Liver (tissue), 9 donors: ENCODE data around the genes MEIKIN, ACSL6 and SLC22A5.

DNA sequence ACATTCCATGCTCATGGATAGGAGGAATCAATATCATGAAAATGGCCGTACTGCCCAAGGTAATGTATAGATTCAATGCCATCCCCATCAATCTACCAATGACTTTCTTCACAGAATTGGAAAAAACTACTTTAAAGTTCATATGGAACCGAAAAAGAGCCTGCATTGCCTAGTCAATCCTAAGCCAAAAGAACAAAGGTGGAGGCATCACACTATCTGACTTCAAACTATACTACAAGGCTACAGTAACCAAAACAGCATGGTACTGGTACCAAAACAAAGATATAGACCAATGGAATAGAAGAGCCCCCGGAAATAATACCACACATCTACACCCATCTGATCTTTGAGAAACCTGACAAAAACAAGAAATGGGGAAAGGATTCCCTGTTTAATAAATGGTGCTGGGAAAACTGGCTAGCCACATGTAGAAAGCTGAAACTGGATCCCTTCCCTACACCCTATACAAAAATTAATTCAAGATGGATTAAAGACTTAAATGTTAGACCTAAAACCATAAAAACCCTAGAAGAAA lies 84.7 kb downstream of the CDC42SE2 start:
- PRO-cap, 5 experiments, result no peak in any of the 5 experiments
- RAMPAGE, long total RNA, 2 experiments, result no peak in any of the 2 experiments
- RRBS, result no CpG with 5 or more reads among the region's 3 CpGs

- PRO-cap, 5 experiments, result no peak in any of the 5 experiments
- RAMPAGE, long total RNA, 2 experiments, result no peak in any of the 2 experiments
- RRBS, result no CpG with 5 or more reads among the region's 6 CpGs
Measured at GRCh38 chr5:131361197-131361611, 97.4 kb downstream of the CDC42SE2 start.

DNA sequence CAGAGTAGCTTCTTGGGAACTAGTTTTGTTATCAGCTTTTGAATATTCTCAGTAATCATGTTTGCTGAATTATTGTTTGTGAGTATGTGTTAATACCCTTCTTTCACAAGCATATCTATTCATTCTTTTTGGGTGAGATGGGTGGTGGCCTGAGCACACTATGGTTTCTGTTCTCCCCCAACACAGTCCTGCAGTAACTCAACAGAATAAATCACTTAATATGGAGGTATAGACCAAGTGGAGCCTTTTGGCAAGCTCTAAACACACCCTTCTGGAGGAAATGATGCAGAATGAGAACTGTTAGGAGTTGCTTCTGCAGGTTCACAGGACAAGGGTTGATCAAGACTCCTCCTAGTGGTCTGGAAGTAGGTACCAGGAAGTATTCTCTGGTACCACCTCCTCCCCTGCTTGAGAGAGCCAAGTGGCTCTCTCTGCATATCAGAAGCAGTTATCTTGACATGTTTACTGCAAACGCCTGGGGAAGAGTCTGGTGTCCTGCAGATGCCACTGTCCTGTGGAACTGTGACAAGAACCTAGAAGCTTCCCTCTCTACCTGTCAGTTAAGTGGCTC lies 118.4 kb downstream of the CDC42SE2 start:
- PRO-cap, 5 experiments, result no peak in any of the 5 experiments
- RAMPAGE, long total RNA, 2 experiments, result no peak in any of the 2 experiments
- RRBS, result no CpG with 5 or more reads among the region's 1 CpG

- PRO-cap, 5 experiments, result peak in 1 of 5 experiments; most common plus-strand start chr5:131387025 (in 1); most common minus-strand start chr5:131386924 (in 1)
- RAMPAGE, long total RNA, 2 experiments, result no peak in any of the 2 experiments
- RRBS, result no CpG with 5 or more reads among the region's 5 CpGs
Measured at GRCh38 chr5:131386619-131387076, 122.8 kb downstream of the CDC42SE2 start.

GRCh38 chr5:131394174-131394815 lies 130.4 kb downstream of the CDC42SE2 start:
- PRO-cap, 5 experiments, result peak in 2 of 5 experiments; most common plus-strand start chr5:131394387 (in 2); most common minus-strand start chr5:131394282 (in 2)
- RAMPAGE, long total RNA, 2 experiments, result no peak in any of the 2 experiments
- RRBS, result no CpG with 5 or more reads among the region's 3 CpGs

- PRO-cap, 5 experiments, result no peak in any of the 5 experiments
- RAMPAGE, long total RNA, 2 experiments, result no peak in any of the 2 experiments
- RRBS, result no CpG with 5 or more reads among the region's 4 CpGs
Measured at GRCh38 chr5:131435978-131436576, 172.2 kb downstream of the CDC42SE2 start.

DNA sequence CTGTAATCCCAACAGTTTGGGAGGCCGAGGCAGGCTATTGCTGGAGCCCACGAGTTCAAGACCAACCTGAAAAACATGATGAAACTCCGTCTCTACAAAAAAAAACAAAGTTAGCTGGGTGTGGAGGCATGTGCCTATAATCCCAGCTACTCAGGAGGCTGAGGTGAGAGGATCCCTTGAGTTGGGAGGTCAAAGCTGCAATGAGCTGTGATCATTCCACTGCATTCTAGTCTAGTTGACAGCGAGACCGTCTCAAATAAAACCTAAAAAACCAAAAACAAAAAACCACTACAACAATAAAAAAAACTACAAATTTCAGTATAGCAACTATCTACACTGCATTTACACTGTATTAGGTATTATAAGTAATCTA lies 97.2 kb downstream of the RAPGEF6 start:
- PRO-cap, 5 experiments, result no peak in any of the 5 experiments
- RAMPAGE, long total RNA, 2 experiments, result no peak in any of the 2 experiments
- RRBS, result no CpG with 5 or more reads among the region's 5 CpGs

GRCh38 chr5:131660852-131661795 lies 26.1 kb upstream of the RAPGEF6 start:
- PRO-cap, 5 experiments, result no peak in any of the 5 experiments
- RAMPAGE, long total RNA, 2 experiments, result no peak in any of the 2 experiments
- RRBS, result no CpG with 5 or more reads among the region's 9 CpGs

- PRO-cap, 5 experiments, result no peak in any of the 5 experiments
- RAMPAGE, long total RNA, 2 experiments, result no peak in any of the 2 experiments
- RRBS, result no CpG with 5 or more reads among the region's 1 CpG
Measured at GRCh38 chr5:131747658-131748080, 49.1 kb downstream of the FNIP1 start.

GRCh38 chr5:131945474-131945969 lies at the start of gene MEIKIN:
MEIKIN (minus strand) TSS chr5:131945663.
- PRO-cap, 5 experiments, result no peak in any of the 5 experiments
- RAMPAGE, long total RNA, 2 experiments, result no peak in any of the 2 experiments
- RRBS, result no CpG with 5 or more reads among the region's 29 CpGs

GRCh38 chr5:132011431-132012541 lies at the start of gene ACSL6:
ACSL6 (minus strand) TSS chr5:132011658.
- PRO-cap, 5 experiments, result peak in 1 of 5 experiments; most common plus-strand start chr5:132011722 (in 1)
- RAMPAGE, long total RNA, 2 experiments, result no peak in any of the 2 experiments
- RRBS, result 2% methylated on average over 40 of the region's 85 CpGs

GRCh38 chr5:132053942-132054648 lies 6.4 kb upstream of the IL3 start:
- PRO-cap, 5 experiments, result no peak in any of the 5 experiments
- RAMPAGE, long total RNA, 2 experiments, result no peak in any of the 2 experiments
- RRBS, result no CpG with 5 or more reads among the region's 10 CpGs

- PRO-cap, 5 experiments, result no peak in any of the 5 experiments
- RAMPAGE, long total RNA, 2 experiments, result no peak in any of the 2 experiments
Measured at GRCh38 chr5:132103294-132104099, 29.9 kb downstream of the CSF2 start.

- PRO-cap, 5 experiments, result no peak in any of the 5 experiments
- RAMPAGE, long total RNA, 2 experiments, result no peak in any of the 2 experiments
- RRBS, result 34% methylated on average over 9 of the region's 80 CpGs
Measured at GRCh38 chr5:132271245-132272308, 14.1 kb downstream of the PDLIM4 start.

DNA sequence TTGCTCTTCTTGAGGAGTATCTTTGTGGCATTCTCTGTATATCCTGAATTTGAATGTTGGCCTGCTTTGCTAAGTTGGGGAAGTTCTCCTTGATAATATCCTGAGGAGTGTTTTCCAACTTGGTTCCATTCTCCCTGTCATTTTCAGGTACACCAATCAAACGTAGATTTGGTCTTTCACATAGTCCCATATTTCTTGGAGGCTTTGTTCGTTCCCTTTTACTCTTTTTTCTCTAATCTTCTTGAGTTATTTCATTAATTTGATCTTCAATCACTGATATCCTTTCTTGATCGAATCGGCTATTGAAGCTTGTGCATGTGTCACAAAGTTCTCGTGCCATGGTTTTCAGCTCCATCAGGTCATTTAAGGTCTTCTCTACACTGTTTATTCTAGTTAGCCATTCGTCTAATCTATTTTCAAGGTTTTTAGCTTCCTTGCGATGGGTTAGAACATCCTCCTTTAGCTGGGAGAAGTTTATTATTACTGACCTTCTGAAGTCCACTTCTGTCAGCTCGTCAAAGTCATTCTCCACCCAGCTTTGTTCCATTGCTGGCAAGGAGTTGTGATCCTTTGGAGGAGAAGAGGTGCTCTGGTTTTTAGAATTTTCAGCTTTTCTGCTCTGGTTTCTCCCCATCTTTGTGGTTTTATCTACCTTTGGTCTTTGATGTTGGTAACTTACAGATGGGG lies 21.1 kb upstream of the SLC22A5 start:
- PRO-cap, 5 experiments, result no peak in any of the 5 experiments
- RAMPAGE, long total RNA, 2 experiments, result no peak in any of the 2 experiments
- RRBS, result no CpG with 5 or more reads among the region's 8 CpGs

DNA sequence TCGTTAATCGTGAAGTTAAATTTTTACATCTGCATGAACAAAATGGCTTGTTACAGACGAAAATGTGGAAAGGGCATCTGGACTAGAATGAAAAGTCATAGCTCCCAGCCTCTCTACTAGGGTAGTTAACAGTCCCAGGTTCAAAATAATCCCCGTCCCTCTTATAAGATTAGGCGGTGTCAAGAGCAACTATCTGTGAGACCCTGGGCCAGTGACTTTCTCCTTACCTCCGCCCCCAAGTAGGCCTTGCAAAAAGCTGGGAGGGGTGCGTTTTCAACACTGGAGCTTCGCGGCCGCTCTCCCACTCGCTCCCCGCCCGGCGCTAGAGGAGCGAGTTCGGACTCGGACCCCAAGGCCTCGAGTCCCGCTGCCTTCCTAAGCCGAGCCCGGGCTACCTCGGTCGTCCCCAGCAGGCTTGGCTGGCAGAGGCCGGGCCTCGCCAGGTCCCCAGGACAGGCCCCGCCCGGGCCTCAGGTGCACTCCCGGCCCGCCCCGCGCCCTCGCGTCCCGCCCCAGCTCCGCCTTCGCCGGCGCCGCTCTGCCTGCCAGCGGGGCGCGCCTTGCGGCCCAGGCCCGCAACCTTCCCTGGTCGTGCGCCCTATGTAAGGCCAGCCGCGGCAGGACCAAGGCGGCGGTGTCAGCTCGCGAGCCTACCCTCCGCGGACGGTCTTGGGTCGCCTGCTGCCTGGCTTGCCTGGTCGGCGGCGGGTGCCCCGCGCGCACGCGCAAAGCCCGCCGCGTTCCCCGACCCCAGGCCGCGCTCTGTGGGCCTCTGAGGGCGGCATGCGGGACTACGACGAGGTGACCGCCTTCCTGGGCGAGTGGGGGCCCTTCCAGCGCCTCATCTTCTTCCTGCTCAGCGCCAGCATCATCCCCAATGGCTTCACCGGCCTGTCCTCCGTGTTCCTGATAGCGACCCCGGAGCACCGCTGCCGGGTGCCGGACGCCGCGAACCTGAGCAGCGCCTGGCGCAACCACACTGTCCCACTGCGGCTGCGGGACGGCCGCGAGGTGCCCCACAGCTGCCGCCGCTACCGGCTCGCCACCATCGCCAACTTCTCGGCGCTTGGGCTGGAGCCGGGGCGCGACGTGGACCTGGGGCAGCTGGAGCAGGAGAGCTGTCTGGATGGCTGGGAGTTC lies at the start of gene SLC22A5:
SLC22A5 (plus strand) TSS at position 521 of the 1,140 bp plus-strand sequence.
- PRO-cap, 5 experiments, result peak in 5 of 5 experiments; most common plus-strand start position 67 of the sequence (in 3); most common minus-strand start position 417 of the sequence (in 4)
- RAMPAGE, long total RNA, 2 experiments, result start-site peak on the minus strand in 1 of 2 experiments, centred at position 395 of the sequence, 30 reads per replicate
- RRBS, result 2% methylated on average over 22 of the region's 106 CpGs

DNA sequence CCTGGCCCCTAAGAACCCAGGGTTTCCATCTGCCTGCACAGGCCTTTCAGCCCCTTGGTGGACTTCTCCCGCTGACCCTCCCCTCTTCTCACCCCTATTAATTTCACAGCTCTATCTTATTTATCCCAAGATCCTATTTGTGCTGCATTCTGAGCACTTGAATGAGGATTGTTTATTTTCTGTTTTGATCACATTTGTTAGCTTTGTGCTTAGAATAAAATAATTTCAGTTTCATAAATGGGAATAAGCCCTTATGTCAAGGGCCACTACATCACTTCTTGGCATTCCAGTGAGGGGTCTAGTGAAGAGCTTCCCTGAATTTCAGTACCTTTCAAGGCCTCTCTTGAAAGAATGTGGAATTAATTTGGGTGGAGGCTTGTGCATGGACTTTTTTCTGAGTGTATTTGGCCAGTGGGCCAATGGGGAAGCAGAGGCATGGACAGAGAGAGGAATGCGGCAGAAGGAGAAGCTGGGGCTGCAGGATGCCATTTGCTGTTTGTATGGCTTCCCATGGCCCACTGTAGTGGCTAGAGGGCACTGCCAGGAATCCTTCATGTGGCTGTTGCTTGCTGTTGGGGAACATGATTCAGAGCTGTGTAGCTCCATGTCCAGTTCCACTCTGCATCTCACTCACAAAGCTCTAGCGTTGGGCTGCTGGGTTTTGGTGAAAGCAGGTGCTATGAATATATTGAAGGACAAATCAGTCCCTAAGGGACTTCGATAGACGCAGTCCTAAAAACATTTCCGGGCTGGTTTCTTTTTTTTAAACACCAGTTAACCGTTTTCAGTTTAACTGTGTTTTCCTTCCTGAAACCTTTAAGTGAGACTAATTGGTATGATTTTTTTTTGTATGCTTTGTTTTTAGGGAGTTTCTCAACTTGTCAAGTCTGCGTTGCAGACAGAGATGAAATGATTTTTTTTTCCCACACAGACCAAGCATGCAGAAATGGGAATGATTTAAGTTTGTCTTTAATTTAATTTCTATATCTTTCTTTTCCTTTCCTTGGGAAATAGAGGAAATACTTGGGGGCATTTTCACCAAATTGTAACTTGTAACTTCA lies 51.2 kb downstream of the SLC22A5 start:
- PRO-cap, 5 experiments, result no peak in any of the 5 experiments
- RAMPAGE, long total RNA, 2 experiments, result no peak in any of the 2 experiments
- RRBS, result no CpG with 5 or more reads among the region's 8 CpGs

DNA sequence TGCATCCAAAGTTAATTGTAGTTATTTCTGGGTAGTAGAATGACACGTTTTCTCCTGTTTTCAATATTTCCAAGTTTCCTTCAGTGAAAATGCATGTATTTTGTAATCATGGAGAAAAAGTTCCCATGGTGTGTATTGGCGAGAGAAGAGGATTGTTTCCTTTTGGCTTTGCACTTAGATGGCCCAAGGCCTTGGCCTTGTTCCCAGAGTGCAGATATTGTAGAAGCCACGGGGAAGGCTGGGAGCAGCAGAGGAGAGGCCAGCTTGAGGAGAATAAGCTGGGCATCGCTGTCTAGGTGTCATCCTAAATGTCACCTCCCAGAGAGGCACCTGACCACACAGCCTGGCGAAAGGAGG lies 43.9 kb downstream of the IRF1 start:
- PRO-cap, 5 experiments, result no peak in any of the 5 experiments
- RAMPAGE, long total RNA, 2 experiments, result no peak in any of the 2 experiments
- RRBS, result no CpG with 5 or more reads among the region's 5 CpGs

DNA sequence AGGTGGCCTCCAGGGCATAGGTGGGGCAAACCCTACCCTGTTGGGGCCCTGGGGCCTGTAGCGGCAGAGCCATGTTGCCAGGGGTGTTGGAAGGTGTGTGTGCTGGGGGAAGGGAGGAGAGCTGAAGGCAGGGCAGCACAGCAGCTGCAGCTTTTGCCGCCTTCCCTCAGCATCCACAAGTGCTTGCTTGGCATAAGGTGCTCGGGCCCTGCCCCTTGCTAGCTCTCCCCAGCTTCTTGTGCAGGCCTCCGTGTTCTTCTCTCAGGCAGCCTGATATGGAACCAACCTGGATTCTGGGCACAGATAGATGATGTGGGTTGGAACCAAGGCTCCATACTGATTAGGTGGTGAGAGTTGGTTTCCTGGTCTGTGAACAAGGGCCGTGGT lies 12.7 kb downstream of the IRF1 start:
- PRO-cap, 5 experiments, result no peak in any of the 5 experiments
- RAMPAGE, long total RNA, 2 experiments, result no peak in any of the 2 experiments
- RRBS, result no CpG with 5 or more reads among the region's 5 CpGs

- PRO-cap, 5 experiments, result no peak in any of the 5 experiments
- RAMPAGE, long total RNA, 2 experiments, result no peak in any of the 2 experiments
- RRBS, result no CpG with 5 or more reads among the region's 1 CpG
Measured at GRCh38 chr5:132487353-132487611, 3.3 kb downstream of the IRF1 start.